SK-N-DZ (cell line): ENCODE measurements around the gene MMD.

DNA sequence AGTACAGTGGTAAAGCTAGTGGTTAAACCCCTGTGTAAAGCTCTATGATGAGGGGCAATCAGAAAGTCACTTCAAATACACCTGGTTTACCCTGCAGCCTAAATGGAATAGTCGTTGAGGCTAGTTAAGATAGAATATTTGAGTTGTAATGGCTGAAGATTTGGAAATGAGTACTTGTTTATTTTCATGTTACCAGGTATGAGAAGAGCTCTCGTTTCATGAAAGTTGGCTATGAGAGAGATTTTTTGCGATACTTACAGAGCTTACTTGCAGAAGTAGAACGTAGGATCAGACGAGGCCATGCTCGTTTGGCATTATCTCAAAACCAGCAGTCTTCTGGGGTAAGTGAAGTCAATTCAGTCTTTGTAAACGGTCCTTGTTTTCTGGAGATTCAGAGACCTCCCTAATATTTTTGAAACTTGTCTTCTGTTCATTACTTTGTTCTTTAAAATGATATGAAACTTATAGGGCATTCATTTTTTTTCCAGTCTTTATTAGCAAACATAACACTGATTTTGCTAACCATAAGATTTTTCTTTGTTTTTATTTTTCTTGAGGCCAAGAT lies 21.6 kb downstream of the LUC7L3 start:
RAMPAGE:
- cytosol, long total RNA: no peak
- nucleus, long total RNA: no peak

DNA sequence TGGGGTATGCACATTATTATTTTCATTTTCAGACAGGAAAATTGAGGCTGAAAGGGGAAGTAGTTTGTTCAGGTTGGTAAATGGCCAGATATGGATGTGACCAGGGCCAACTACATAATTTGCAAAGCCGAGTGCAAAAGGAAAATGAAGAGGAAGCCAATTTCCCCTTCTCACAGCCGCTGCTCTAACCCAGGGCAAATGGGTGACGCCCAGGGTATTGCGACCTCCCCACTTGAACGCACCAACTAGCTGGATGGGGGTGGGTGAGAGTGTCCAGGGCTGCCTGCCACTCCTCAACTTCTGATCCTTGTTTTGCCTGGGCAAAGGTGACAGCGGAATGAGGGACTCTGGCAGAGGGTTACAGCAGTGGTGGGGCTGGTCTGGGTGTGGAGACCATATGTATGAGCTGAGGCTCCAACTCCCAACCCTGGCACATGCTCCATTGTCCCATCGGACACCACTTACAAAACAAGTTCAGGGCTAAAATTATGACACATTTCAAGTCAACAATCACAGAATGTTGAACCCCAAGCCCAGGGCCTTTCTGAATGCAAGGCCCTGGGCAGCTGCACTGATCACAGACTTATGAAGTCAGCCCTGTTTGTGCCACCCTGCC lies 1.7 kb downstream of the ANKRD40CL start:
RAMPAGE:
- cytosol, long total RNA: no peak
- nucleus, long total RNA: no peak

GRCh38 chr17:50911515-50912195 lies 45.5 kb upstream of the TOB1 start:
RAMPAGE:
- cytosol, long total RNA: no peak
- nucleus, long total RNA: no peak

DNA sequence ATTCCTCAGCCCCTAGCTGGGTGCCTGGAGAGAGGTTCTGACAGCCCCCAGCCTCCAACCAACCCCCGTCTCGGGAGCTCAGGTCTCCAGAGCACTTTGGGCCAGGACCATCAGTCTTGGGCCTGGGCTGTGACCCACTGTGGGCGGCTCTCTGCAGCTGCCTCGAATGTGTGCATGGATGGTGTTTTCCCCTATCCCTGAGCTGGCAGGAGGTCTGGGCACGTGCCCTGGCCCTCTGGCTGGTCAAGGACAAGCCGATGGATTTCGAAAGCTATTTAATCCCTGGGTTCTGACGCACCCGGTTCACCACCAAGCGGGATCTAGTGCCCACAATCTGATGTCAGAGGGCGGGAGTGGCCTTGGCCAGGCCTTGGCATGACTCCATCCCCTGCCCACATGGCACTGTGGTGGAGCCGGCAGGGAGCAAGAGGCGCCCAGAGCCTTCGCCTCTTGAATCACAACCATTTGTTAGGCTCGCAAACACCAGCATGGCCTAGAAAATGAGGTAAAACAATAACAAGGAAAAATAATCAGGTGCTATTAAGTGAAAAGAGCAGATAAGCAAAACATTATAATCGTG lies 69.2 kb upstream of the TOB1 start:
RAMPAGE:
- cytosol, long total RNA: no peak
- nucleus, long total RNA: no peak

DNA sequence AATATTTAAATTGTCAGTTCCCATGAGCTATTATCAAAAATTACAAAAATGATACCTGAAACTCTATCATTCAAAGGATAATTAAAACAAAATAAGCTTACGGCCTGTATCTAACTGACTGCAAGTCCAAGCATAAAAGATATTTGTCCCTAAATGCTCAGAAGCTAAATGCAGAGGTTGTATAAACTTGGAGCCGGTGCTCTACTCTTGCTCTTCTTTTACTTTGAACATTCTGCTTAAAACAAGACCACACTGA lies 74.7 kb downstream of the SPAG9 start:
RAMPAGE:
- cytosol, long total RNA: no peak
- nucleus, long total RNA: no peak

GRCh38 chr17:51046446-51047214 lies 74.0 kb downstream of the SPAG9 start:
RAMPAGE:
- cytosol, long total RNA: no peak
- nucleus, long total RNA: start-site peak on the minus strand at chr17:51046301-51046894, 37 and 39 reads in 2 replicates

DNA sequence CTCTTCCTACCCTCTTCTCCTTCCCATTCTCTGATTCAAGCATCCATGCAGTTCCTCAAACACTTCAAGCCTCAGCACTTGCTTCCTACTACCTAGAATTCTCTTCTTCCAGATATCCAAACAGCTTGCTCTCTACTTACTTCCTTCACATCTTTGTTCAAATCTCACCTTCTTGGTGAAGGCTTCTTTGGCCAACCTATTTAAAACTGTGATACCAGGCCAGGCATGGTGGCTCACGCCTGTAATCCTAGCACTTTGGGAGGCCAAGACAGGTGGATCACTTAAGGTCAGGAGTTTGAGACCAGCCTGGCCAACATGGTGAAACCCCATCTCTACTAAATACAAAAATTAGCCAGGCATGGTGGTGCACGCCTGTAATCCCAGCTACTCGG lies 38.8 kb downstream of the SPAG9 start:
RAMPAGE:
- cytosol, long total RNA: no peak
- nucleus, long total RNA: no peak

GRCh38 chr17:51121580-51122286 lies 1.1 kb upstream of the SPAG9 start:
RAMPAGE:
- cytosol, long total RNA: no peak
- nucleus, long total RNA: no peak

GRCh38 chr17:51260663-51261378 lies 475 bp downstream of the UTP18 start:
RAMPAGE:
- cytosol, long total RNA: no peak
- nucleus, long total RNA: no peak

GRCh38 chr17:51261642-51262005 lies 1.3 kb downstream of the UTP18 start:
RAMPAGE:
- cytosol, long total RNA: no peak
- nucleus, long total RNA: no peak

DNA sequence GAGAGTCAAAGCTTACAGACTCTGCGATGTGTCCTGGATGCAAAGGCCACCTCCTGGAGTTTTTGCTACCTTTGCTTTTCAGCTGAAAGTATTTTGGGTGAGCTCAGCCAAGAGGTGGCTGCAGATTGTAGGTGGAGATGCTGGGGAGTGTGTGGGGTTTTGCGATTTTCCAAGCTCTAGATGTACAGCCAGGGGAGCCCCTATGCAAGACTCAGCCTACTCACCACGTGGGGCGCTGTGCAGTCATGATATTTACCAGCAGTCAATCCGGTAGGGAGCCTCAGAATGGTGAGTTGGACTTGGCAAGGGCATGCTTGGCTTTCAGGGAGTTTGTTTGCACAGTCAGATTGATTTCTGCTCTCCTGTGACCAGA lies 175.2 kb downstream of the UTP18 start:
RAMPAGE:
- cytosol, long total RNA: no peak
- nucleus, long total RNA: no peak

RAMPAGE:
- cytosol, long total RNA: no peak
- nucleus, long total RNA: no peak
Observed at GRCh38 chr17:52828669-52829139, 670.2 kb upstream of the CA10 start.

GRCh38 chr17:54899501-54900240 lies 981 bp upstream of the TOM1L1 start:
RAMPAGE:
- cytosol, long total RNA: no peak
- nucleus, long total RNA: no peak

DNA sequence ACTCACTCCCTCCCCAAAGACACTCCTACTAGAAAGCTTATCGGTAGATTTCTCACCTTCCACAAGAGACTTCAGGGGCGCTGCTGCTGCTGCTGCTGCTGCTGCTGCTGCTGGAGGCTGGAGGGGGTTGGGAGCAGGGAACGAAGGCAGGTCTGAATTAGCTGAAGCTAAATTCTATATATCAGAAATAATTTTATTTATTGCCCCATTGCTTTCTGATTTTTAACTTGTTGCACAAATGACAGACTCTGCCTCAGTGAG lies 25.9 kb upstream of the HLF start:
RAMPAGE:
- cytosol, long total RNA: no peak
- nucleus, long total RNA: no peak

GRCh38 chr17:55265351-55266362 lies 897 bp downstream of the HLF start:
RAMPAGE:
- cytosol, long total RNA: no peak
- nucleus, long total RNA: no peak

GRCh38 chr17:55266648-55267337 lies 2.0 kb downstream of the HLF start:
RAMPAGE:
- cytosol, long total RNA: no peak
- nucleus, long total RNA: no peak

DNA sequence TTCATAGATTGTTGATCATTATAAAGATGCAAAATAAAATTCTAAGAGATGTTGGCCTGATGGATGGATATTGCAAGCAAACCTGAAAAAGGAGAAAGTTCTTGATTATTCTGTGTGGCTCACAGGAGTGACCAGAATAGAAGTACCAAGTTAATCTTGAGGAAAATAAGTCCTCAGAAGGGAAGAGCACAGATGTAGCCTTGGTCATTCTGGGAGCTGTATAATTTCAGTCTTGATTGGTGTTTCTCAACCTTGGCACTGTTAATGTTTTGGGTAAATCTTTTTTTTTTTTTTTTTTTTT lies 5.6 kb downstream of the HLF start:
RAMPAGE:
- cytosol, long total RNA: no peak
- nucleus, long total RNA: no peak

DNA sequence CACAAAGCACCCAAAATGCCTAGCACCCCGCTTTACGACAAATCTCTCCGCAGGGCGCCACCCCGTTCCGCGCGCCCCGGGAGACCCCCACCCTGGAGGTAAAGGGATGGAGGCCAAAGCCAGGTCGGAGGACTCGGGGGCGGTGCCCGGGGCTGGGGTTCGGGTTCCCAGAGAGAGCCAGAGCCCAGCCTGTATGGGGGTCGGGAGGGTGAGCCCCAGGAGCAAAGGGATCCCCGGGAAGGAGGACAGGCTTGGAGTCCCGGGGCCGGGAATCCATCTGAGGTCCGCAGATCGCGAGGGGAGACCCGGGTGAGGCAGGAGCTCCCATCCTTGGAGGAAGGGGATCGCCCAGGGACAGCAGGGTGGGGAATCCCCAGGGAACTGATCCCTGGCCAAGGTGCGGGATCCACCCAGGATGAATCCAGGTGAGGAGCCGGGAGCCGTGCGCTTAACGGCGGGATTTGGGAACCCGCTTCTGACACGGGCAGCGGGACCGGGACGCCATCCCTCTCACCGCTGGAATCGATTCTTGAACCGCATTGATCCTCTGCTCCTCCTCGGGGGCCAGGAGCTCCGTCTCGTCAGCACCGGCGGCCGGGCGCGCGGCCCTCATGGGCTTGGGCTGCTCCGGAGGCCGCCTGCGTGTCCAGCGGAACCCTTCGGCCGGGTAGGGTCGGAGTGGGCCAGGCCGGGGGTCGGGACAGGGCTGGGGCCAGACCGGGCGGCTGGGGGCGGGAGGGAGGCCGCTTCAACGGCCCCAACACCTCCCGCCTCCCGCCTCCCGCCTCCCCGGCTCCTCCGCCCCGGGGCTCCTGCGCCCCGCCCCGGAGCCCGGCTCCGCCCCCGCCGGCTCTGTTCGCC lies at the start of gene MMD:
MMD (minus strand) TSS at position 680 of the 861 bp plus-strand sequence.
RAMPAGE:
- cytosol, long total RNA: start-site peak on the minus strand centred at position 652 of the sequence, 126 bp wide, 531 and 467 reads in 2 replicates
- nucleus, long total RNA: no peak

RAMPAGE:
- cytosol, long total RNA: no peak
- nucleus, long total RNA: no peak
Observed at GRCh38 chr17:55530165-55530508, 108.5 kb upstream of the MMD start.

RAMPAGE:
- cytosol, long total RNA: no peak
- nucleus, long total RNA: no peak
Observed at GRCh38 chr17:55731322-55732335, 9.0 kb upstream of the TMEM100 start.